ENCODE results near the gene FAM174B.

- RRBS, result no CpG with 5 or more reads among the region's 12 CpGs
Observed at GRCh38 chr15:91963259-91963766, 109.8 kb downstream of the SLCO3A1 start.

DNA sequence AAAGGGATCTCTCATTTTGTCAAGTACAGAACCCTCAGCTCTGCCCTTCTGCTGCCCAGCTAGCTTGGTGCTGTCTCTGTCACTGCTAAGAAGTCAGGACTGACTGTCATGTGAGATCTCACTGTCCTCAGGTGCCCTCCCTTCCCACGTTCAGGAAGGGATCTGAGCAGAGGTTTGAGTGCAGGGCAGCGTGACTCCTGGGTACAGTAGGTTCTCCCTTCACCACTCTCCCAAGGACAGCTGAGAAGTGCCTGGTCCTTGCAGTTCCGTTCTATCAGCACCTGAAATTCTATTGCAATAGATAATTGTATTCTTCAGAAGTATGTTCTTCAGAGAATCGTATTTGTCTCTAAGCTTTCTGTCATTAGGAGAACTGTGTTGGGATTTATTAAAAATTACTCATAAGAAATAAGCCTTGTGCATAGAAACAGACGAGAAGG, 229.8 kb downstream of the SLCO3A1 start:
- RRBS, result no CpG with 5 or more reads among the region's 5 CpGs

DNA sequence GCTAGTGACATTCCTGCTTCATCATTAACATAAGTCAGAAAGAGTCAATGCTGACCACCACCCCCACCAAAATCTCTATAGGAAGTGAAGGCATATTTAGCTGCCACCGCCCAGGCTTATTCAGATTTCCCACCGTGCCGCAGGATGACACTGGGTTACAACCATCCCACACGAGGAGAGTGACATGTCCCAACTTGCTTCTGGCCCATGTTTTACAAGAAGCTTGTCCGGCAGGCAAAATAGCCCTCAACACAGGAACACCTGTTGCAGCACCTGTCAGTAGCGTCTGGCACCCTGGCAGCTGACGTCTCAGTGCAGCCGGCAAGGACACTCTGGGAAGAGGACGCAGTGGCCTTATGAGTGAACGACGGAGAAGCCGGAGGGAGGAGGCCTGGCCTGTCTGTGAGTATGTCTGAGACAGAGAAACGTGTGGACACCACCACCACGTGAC, 32.2 kb downstream of the FAM174B start:
- RRBS, result 50% methylated on average over 7 of the region's 14 CpGs

GRCh38 chr15:92645270-92646224, 10.0 kb downstream of the FAM174B start:
- RRBS, result no CpG with 5 or more reads among the region's 8 CpGs

GRCh38 chr15:92654935-92656045, at the start of gene FAM174B:
Gene FAM174B, minus strand, starts transcription at chr15:92655775.
- RRBS, result 2% methylated on average over 14 of the region's 107 CpGs

DNA sequence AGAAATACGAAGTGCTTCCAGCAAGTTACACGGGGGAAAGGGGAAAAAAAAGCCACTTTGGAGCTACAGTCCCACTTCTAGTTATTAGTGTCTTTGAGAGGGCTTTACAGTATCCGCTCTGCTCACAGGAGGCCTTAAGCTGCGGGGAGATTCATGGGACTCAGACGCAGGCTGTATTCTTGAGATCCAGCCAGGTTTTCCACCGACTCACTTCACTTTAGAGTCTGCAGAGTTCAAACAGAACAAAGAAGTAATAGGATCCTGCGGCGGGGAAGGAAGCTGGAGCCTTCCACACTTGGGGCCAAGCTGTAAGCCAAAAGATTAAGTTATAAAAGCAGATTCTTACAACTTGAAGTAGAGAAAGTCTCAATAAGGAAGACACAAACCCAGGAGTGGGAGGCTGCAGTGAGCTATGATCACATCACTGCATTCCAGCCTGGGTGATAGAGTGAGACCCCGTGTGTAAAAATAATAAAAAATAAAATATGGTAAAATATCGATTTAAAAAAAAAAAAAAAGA, 60.2 kb upstream of the FAM174B start:
- RRBS, result no CpG with 5 or more reads among the region's 10 CpGs

DNA sequence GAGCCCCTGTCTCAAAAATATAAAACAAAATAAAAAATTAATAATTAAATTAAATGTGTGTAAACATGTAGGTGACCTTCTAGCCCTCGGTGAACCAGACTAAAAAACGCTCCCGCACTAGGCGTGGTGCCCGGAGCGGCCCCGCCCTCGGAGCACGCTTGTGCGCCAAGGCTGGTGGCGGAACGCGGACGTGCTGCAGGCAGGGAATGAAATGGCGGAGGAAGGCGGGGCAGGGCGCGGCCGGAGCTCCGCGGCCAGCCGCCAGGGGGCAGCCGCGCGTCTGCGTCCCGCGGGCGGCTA, 91.2 kb upstream of the CHD2 start:
- RRBS, result under 1% methylated on average over 10 of the region's 29 CpGs

- RRBS, result 1% methylated on average over 17 of the region's 64 CpGs
Observed at GRCh38 chr15:92809304-92810448, 90.4 kb upstream of the CHD2 start.

- RRBS, result no CpG with 5 or more reads among the region's 12 CpGs
Observed at GRCh38 chr15:92817208-92817853, 82.8 kb upstream of the CHD2 start.

- RRBS, result no CpG with 5 or more reads among the region's 5 CpGs
Observed at GRCh38 chr15:92821509-92822197, 78.5 kb upstream of the CHD2 start.

DNA sequence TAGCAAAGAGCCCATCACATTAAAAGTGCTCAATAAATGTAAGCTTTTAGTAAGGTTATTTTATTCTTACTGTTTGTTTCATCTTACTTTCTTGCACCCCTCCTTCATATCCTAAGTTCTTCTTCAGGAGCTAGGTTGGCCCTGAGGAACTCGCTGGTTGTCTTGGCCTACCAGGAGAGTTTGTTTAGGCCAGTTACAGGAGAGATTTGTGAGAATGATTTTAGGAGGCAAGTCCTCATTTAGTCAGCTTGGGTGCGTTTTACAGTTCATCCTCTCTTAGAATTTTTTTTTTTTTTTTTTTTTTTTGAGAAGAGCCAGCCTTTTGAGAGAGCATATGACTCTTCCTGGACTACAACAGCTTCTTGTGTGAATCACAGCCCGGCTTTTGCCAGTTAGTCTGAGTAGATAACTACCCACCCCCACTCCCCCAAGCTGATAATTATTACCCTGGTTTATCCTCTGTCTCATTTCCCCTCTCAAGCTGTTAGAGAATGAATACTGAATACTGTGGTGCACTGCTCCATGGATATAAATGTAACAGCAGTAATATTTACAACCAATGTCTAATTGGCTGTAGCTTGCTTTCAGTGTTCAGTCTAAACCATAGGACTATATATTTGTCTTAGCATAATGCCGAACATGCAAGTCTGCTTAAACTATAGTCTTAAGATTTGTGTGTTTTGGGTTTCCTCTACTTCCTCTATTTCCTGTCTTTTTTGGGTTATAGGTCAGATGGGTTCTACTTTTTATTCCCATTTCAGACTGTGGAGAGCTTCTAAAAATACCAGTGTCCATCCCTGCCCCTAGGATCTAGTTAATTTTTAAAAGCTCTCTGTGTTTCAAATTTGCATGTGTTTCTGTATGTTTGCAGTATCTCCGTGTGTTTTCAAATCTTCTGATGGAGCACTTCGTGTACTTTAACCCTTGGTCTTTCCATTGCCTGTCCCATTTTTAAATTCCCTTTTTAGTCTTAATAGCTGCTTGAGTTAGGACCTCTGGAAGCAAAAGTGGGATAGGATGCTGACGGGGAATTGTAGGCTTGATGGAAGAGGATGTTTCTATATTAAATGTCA, 7.9 kb downstream of the CHD2 start:
- RRBS, result no CpG with 5 or more reads among the region's 7 CpGs

DNA sequence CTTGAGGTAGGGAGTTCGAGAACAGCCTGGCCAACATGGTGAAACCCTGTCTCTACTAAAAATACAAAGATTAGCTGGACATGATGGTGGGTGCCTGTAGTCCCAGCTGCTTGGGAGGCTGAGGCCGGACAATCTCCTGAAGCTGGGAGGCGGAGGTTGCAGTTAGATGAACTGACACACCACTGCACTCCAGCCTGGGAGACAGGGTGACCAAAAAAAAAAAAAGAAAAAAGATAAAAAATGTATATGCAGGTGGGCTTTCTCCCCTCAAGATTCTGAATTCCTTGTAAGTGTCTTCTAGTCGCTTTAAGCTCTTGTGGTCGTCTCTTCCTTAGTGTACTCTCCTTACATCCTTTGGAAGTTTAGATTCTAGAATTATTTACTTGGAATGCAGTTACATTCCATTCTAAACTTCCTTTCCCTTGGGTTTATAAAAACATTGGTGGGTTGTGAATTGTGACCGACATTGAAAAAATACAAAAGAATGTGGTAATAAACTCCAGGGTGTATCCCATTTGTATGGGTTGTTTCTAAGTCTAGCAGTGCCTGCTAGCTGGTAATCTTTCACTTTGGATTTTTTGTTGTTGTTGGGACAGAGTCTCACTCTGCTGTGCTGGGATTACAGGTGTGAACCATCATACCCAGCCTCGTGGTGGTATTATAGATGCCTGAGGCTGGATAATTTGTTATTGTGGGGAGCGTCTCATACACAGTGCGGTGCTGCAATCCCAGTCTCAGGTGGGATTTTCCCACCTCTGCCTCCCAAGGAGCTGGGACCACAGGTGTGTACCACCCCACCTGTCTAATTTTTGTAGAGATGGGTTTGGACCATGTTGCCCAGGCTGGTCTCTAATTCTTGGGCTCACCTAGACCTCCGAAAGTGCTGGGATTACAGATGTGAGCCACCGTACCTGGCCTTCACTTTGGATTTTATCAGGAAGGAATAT, 9.0 kb downstream of the CHD2 start:
- RRBS, result no CpG with 5 or more reads among the region's 11 CpGs

DNA sequence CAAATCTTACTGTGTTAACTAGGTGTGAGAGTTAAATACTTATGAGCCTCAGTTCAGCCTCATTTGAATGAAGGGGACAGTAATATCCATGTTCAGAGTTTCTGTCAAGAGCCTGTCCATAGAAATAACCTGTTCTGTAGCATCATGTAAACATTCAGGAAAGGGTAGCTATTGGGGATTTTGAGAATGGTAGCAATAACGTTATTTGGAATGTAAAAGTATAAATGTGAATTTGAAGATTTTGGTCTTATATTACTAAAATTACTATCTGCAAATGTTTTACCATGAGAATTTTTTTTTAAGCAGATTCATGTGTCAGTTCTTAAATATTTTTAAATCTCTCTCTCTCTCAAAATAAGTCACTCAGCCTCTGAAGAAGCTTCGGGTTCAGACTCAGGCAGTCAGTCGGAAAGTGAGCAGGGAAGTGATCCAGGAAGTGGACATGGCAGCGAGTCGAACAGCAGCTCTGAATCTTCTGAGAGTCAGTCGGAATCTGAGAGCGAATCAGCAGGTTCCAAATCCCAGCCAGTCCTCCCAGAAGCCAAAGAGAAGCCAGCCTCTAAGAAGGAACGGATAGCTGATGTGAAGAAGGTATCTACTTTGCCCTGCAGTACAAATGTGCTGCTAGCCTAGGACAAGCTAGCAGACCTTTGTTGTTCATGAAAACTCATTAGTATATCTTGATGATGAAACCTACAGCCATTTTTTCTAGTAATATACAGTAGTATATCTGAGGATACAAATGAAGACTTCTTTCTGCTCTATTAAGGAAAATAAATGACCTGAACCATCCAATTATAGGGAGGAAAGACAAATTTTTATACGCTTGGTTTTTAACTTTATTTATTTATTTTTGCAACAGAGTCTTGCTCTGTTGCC, 24.1 kb downstream of the CHD2 start:
- RRBS, result no CpG with 5 or more reads among the region's 9 CpGs

GRCh38 chr15:92947160-92947506, 47.0 kb downstream of the CHD2 start:
- RRBS, result no CpG with 5 or more reads among the region's 1 CpG

GRCh38 chr15:92992833-92993390, 92.8 kb downstream of the CHD2 start:
- RRBS, result no CpG with 5 or more reads among the region's 12 CpGs

GRCh38 chr15:93000254-93001015, 88.6 kb downstream of the RGMA start:
- RRBS, result no CpG with 5 or more reads among the region's 12 CpGs

DNA sequence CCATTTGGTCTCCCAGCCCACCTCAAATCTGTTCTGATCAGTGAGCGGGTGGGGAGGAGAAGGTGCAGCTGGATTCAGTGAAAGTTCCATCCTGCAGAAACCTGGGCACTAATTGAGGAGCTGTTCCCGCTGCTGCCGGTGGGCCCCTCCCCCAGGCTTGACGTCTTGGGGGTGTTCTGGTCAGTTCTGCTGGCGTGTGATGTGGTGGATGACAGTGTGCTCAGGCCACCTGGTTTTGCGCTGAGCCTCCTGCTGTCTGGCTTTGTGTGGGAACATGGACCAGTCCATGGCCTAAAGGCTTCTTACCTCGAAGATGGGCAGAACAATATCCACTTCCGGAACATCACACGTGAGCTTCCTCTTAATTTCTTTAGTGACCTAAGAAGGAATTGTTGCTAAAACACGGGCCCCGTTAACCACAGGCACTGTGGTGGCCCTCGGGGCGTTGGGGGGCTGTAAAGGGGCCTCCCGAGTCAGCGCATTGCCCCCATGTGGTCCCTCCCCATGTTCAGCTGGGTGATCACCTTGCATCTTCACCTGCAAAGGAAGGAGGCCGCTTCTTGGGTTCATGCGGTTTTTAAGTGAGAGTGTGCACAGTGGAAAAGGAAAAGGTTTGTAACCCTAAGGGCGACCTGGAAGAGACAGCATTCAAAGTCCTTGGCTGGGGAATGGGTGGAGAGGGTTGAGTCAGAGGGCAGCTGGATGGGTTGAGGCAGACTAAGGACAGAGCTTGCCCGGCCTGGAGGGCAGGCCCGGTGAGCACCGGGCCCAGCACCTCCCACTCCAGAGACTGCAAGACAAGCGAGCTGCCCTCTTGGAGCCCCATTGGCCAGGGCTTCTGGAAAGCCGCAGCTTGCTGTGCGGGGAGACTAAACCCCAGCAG, 59.5 kb downstream of the RGMA start:
- RRBS, result no CpG with 5 or more reads among the region's 24 CpGs

- RRBS, result no CpG with 5 or more reads among the region's 15 CpGs
Observed at GRCh38 chr15:93032296-93032826, 56.6 kb downstream of the RGMA start.

DNA sequence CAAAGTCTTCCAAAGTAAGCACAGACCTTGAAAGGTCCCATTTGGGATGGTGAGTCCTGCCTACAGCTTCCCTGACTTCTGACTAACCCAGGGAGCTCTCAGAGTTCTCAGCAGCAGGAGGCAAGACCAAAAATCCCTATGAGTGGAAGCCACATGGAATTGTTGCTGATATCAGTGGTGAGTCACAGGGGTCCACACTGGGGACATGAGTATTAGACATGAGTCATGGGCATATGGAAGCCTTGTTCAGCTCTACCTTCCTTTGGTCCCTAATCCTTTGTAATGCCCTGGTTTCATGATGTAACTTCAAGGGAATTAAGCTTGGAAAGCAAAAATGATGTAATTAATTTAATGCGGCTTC, 176.0 kb upstream of the RGMA start:
- RRBS, result no CpG with 5 or more reads among the region's 1 CpG

DNA sequence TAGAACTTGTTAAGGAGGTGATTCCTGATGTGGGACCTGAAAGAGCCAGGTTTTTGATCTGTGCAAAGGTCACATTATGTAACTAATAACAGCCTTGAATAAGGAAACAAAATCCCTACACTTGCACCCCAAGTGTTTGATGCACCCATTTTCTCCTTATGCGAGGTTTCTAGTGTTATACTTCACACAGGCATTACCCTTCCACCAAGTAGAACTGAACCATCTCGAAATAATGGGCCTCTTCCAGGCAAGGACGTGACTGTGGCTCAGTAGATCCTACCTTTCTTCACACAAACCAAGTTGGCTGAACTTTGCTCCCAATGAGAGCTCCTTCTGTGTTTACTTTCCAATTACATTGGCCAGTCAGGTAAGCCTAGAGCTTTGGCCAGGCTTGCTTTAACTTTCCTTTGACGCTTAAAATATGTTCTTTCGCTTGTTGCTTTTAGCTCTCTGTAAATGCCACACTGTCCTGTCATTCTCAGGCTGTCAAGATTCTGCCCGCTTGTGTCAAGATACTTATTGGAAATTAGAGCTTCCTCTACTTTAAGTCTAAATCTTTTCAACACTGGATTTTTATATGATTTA, 16.9 kb downstream of the MCTP2 start:
- RRBS, result no CpG with 5 or more reads among the region's 6 CpGs